B cell (primary cell): ENCODE data around the gene POLR2C.

DNA sequence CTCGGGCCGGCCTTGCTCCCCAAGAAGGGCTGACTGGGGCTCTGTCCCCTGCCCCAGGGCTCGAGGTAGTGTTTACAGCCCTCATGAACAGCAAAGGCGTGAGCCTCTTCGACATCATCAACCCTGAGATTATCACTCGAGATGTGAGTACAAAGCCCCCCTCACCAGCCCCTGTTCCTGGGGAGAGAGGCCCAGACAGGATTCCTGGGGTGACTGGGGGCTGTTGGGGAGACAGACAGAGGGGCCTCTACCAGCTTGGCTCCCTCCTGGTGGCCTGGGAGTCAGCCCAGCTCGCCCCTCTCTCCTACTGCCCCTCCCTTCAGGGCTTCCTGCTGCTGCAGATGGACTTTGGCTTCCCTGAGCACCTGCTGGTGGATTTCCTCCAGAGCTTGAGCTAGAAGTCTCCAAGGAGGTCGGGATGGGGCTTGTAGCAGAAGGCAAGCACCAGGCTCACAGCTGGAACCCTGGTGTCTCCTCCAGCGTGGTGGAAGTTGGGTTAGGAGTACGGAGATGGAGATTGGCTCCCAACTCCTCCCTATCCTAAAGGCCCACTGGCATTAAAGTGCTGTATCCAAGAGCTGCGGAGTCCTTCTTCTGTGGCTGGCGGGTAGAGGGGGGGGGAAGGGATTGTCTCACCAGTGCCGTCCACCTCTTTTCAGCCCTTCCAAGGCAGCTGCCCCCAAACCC lies 5.9 kb upstream of the NLRC5 start:
- PRO-cap: no peak
- CAGE, long polyA plus RNA: no peak

DNA sequence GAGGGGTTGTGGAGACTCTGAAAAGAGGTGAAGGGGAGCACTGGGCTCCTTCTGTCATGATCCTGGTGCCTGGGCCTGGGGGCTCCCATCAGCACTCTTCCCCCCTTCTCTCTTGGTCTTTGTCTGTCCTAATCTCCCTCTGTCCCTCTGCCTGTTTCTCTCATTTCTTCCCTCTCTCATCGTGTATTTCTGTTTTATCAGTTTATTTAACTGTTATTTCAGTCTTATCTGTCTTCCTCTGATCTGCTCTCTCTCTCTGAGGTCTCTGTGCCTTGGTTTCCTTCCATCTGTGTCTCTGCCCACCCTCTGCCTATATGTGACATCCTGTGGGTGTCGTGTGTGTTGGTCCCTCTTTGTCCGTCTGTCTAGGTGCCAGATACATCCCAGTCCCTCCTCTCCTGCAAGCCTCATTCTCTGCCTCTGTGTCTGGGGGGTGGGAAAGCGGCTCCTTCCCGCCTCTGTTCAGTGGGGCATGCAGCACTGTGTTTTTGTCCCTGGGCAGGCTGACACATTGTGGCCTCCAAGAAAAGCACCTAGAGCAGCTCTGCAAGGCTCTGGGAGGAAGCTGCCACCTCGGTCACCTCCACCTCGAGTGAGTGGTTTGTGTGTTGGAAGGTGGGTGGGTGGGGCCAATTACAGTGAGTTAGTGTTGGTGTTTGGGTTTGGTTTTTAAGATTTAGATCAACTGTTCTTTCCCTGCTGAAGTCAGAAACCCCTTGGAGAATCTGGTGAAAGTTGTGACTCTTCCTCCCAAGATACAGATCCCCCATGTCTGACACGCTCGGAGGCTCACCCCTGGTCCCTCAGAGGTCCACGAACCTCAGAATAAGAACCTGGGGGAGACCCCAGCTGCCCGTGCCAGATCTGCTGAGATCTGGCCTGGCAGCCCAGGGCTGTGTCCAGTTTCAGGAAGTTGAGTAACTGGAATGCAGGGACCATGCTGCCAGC lies 51.1 kb upstream of the CPNE2 start:
- PRO-cap: no peak
- CAGE, long polyA plus RNA: no peak

DNA sequence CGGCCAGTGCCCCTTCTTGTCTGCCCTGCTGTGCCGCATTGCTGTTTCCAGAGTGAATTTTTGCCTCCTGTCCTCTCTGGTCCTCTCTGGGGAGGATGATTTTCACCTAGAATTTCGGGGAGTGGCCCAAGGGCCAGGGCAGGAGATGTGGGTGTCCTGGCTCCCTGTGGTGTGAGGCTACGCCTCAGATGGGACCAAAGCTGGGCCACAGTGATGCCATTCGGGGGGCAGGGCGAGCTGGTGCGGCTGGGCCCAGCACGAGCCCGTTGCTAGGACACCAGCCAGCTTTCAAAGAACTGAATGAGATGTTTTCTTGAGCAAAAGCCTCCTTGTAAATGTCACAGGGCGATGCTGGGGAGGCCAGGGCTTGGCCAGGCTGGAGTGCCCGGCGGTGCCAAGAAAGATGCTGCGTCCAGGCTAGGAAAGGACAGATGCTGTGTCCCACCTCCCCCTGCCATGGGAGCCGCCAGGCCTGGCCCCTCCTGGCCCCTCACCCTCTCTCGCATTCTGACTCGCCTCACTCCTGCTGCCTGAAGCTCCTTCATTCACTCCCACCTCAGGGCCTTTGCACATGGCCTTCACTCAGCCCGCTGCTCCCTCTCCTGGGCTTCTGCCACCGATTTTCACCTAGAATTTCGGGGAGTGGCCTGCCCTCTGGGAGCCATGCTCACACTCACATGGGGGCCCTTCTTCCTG lies 39.0 kb downstream of the CPNE2 start:
- PRO-cap: no peak
- CAGE, long polyA plus RNA: no peak

- PRO-cap: no peak
- CAGE, long polyA plus RNA: no peak
These were observed 8.2 kb downstream of the ARL2BP start for GRCh38 chr16:57253244-57253627.

DNA sequence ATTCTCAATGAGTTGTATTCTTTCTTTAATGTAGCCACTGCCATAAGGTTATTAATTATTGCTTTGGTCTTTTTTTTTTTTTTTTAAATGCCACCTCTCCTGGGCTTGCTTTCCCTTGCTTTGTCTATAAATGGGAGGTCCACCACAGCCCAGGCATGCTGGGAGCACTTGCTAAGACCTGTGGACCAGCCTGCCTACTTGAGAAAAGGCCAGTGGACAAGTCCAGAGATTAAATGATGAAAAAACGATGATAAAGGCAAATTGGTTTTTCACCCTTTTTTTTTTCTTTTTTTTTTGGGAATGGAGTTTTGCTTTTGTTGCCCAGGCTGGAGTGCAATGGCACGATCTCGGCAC lies 8.5 kb downstream of the ARL2BP start:
- PRO-cap: no peak
- CAGE, long polyA plus RNA: no peak

DNA sequence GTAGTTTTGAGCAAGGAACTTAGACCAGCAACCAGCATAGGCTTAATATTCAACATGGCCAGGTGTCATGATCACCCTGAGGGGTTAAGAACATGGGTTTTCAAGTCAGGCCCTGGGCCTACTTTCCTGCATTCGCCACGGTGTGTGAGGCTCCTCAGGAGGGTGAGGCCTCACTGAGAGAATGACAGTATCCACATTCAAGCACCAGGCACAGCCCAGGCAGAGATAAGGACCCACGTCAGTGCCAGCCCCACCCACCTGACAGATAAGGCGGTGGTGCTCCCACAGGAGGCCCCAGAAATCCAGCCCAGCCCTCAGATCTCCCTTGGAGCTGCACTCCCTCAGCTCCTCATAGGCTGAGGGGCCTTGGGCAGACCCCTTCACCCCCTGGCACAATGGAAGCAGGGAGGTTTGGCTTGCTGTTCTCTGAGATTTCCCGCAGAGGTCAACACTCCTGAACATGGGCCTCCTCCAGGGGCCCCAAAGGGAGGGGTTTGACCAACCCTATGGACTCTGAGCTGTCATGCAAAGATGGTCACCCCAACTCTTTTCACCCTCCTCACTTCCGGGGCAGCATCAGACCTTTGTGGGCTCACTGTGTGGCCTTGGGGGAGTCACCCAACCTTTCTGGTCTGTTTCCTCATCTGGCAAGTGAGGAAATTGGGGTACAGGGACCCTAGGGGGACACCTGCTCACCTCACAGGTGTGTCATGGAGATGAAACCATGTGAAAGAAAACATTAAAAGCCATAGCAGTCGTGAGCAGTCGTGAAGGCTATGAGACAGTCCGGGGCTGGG lies 15.5 kb downstream of the PLLP start:
- PRO-cap: no peak
- CAGE, long polyA plus RNA: no peak

GRCh38 chr16:57270385-57271008 lies 14.0 kb downstream of the PLLP start:
- PRO-cap: no peak
- CAGE, long polyA plus RNA: no peak

DNA sequence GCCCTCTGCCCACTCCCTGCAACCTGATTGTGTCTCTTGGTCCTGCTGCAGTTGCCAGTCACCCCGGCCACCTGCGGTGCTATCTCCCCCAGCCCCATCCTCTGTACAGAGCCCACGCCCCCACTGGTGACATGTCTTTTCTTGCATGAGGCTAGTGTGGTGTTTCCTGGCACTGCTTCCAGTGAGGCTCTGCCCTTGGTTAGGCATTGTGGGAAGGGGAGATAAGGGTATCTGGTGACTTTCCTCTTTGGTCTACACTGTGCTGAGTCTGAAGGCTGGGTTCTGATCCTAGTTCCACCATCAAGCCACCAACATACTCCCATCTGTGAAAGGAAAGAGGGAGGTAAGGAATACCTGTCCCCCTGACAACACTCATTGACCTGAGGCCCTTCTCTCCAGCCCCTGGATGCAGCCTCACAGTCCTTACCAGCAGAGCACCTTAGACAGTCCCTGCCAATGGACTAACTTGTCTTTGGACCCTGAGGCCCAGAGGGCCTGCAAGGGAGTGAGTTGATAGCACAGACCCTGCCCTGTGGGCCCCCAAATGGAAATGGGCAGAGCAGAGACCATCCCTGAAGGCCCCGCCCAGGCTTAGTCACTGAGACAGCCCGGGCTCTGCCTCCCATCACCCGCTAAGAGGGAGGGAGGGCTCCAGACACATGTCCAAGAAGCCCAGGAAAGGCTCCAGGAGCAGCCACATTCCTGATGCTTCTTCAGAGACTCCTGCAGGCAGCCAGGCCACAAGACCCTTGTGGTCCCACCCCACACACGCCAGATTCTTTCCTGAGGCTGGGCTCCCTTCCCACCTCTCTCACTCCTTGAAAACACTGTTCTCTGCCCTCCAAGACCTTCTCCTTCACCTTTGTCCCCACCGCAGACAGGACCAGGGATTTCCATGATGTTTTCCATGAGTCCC lies 11.4 kb downstream of the CX3CL1 start:
- PRO-cap: no peak
- CAGE, long polyA plus RNA: no peak

DNA sequence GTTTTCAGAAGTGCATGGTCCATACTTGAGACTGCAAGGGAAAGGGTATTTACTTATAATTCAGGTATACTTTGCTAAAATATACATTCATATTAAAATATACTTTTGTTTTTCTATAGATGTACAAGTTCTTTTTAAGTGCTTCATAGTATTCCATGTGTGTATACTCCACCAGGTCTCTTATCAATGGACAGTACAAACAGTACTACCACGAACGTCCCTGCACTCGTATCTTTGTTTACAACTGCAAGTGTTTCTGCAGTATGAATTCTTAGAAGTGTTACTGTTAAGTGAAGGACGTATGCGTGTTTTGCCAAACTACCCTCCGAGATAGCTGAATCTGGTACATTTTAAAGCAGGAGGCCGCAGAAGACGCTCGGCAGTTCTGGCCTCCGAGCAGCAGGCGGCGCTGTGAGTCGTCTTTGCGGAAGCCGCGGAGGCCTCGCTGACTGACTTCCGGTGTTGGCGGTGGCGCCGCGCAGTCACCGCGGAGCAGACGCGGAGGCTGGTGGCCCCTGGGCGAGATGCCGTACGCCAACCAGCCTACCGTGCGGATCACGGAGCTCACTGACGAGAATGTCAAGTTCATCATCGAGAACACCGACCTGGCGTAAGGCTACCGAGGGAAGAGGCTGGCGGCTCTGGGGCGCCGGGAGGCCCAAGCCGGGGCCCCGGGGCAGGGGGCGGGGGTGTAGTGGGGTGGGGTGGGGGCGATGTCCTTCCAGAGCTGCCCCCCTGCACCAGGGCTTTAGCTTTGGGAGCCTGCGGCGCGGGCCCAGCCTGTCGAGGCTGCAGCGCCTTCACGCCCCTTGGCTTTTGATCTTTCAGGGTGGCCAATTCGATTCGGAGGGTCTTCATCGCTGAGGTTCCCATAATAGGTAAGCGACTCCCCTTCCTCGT lies at the start of gene POLR2C:
TSS of gene POLR2C (plus strand) at position 479 of the 900 bp plus-strand sequence.
- PRO-cap: bidirectional peak, plus-strand start at position 481 of the sequence, minus-strand start at position 387 of the sequence
- CAGE, long polyA plus RNA: start-site peak on the plus strand centred at position 477 of the sequence, 46 bp wide, 383 and 428 reads in 2 replicates

- PRO-cap: no peak
- CAGE, long polyA plus RNA: no peak
These were observed 7.3 kb downstream of the CCDC102A start for GRCh38 chr16:57528718-57529776.

- PRO-cap: unidirectional peak, plus-strand start at chr16:57544550
- CAGE, long polyA plus RNA: no peak
These were observed 1.9 kb downstream of the ADGRG5 start for GRCh38 chr16:57544118-57544926.

- PRO-cap: no peak
- CAGE, long polyA plus RNA: no peak
These were observed 9.0 kb downstream of the ADGRG1 start for GRCh38 chr16:57637360-57637853.

GRCh38 chr16:57764070-57764723 lies 28.6 kb downstream of the KATNB1 start:
- PRO-cap: no peak
- CAGE, long polyA plus RNA: no peak

GRCh38 chr16:57805246-57805681 lies 3.0 kb upstream of the KIFC3 start:
- PRO-cap: no peak
- CAGE, long polyA plus RNA: no peak

GRCh38 chr16:57809636-57810135 lies 7.4 kb upstream of the KIFC3 start:
- PRO-cap: no peak
- CAGE, long polyA plus RNA: no peak

DNA sequence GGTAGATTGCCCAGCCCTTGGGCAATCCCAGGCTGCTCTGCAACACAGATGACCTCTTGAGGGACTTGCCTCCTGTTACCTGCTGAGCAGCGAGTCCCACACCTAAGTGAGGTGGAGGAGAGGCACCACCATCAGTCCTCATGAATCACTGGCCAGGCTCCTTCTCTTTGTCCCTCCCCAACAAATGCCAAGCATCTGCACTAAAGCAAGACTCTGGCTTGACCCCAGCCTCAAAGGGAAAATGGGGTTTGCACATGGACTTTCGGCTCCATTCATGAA lies 22.8 kb upstream of the KIFC3 start:
- PRO-cap: no peak
- CAGE, long polyA plus RNA: no peak

- PRO-cap: no peak
- CAGE, long polyA plus RNA: no peak
These were observed 32.6 kb upstream of the KIFC3 start for GRCh38 chr16:57834884-57835382.

DNA sequence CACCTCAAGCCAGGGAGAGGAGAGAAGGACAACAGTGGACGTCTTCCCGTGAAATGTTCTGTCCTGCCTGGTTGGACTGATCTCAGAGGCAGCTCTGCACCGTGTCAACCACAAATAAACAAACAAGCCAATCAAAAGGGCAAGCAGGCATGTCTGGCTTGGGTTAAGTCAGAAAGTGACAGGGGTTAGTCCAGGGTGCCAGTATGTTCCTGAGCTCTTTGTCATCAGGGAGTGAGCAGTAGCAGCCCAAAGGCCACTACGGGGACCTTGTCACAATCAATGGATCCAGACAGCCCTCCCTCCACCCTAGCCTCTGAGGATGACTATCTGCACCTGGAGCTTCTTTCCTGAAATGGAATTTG lies 35.0 kb downstream of the CNGB1 start:
- PRO-cap: no peak
- CAGE, long polyA plus RNA: no peak

- PRO-cap: bidirectional peak, plus-strand start at chr16:57985198, minus-strand start at chr16:57984915; unidirectional peak, plus-strand start at chr16:57985236
- CAGE, long polyA plus RNA: no peak
These were observed 8.7 kb downstream of the TEPP start for GRCh38 chr16:57984588-57985829.

DNA sequence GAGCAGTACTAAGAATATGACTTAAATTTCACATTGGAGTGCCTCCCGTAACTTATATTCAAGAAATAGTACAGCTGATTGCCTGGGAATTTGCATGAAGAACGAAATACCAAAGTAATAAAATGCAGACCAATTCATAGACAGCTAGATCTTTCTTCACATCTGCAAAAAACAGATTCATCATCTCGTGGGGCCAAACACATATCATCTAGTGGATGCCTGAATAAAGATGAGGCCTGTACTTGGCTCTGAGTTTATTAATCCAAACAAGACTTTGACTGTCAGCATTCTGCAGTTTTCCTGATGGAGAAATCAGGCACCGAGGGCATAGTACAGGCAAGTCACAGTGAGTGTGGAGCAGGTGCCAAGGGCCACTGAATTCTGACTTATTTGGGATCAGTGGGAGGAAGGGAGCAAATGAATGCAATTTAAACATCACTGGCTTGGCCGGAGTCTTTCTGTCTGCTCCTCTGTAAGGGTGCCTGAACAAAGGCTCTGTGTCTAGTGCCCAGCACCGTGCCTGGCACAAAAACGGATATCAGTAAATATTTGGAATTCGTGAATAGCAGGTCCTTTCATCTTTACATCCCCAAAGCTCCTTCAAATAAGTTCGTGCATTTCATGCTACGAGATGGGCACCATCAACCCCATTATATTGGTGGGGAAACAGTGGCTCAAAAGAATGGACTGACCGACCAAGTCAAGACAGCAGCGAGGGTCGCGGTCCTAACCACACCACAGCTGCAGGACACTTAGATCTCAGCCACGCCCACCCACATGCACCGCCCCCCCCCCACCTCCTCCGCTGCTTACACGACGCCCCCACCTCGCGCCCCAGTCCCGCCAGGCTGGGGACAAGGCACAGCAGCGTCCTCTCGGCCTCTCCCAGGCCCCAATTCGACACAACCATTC lies 877 bp downstream of the CFAP20 start:
- PRO-cap: bidirectional peak, plus-strand start at position 837 of the sequence, minus-strand start at position 594 of the sequence
- CAGE, long polyA plus RNA: no peak